Measurements from ENCODE around the gene RNF166.

DNA sequence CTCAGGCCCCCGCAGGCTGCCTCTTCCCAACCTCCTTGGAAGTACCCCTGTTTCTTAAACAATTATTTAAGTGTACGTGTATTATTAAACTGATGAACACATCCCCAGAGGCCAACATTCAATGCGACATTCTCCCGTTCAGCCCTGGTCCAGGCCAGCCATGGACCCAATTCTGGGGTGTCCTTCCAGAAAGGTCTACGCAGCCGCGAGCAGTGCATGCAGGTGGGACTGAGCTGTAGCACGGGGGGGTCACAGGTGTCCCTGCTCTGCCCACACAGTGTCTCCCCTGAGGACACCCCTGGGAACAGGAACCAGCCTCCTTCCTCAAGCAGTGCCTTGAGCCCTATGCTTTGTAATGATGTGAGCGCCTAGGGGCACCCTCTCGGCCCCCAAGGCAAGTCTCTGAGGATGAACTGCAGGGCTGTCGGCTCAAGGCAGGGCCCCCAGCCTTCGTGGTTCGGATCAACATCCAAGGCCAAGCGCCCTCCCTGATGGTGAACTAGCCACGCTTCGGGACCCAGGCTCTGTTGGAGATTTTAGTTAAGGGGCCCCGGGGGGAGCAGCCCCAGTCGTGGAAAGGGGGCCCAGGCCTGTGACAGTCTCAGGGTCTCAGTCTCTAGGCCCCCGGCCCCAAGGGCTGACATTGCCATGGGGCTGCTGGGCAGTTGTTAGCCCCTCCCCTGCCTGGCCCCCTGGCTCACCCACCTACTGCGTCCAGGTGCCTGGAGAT, 2.2 kb downstream of the IL17C start:
- PRO-cap, 3 experiments = no peak in any of the 3 experiments
- RAMPAGE, long total RNA = no peak
- RRBS, 2 experiments = 54 to 59% methylated on average over 3 of the region's 20 CpGs

- PRO-cap, 3 experiments = no peak in any of the 3 experiments
- RAMPAGE, long total RNA = no peak
- RRBS, 2 experiments = 83 to 86% methylated on average over 18 to 25 of the region's 48 CpGs
Observed at GRCh38 chr16:88643253-88643861, 5.0 kb downstream of the IL17C start.

DNA sequence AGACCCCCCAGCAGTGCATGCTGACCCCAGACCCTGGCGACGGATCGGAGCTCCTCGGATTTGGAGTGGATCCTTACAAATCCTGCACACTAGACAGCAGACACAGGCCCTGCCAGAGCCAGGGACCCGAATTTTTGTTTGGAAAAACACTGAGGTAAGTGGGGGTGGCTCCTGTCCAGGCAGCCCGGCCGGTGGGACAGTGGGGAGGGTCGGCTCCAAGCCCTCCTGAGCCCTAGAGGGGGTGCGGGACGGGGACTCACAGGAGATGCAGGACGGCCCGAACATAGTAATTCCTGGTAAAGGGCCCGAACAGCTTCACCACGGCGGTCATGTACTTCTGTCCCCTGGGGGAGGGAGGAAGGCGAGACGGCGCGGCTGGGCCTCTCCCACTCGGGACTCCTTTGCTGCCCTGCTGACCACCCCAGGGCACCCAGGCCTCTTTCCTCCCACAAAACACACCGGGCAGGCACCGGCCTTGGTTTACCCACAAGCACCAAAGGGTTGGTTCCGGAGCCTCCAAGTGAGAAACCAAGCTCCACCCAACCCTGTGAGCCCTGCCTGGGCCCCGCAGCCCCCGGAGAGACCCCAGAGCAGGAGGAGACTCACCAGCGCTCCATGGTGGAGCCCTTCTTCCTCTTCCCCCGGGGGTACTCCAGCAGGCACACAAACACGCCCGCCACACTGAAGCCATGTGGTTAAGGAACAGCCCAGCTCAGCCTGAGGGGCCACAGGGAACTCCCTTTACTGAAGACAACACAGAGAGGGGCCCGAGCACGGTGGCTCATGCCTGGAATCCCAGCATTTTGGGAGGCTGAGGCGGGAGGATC, 4.1 kb downstream of the CYBA start:
- PRO-cap, 3 experiments = no peak in any of the 3 experiments
- RAMPAGE, long total RNA = no peak
- RRBS, 2 experiments = 85 to 87% methylated on average over 5 of the region's 32 CpGs

DNA sequence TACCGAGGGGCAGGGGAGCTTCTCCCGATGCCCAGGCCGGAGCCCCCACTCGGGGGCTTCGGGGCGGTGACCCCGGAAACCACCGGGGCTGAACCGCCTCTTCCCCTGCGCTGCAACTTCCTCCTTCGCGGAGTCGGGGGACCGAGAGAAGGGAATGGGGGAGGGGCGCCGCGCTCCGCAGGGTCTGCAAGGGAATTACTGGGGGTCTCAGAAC, 389 bp downstream of the CYBA start:
- PRO-cap, 3 experiments = no peak in any of the 3 experiments
- RAMPAGE, long total RNA = no peak
- RRBS, 2 experiments = 7 to 8% methylated on average over 4 to 5 of the region's 18 CpGs

GRCh38 chr16:88681687-88682625, 4.4 kb downstream of the SNAI3 start:
- PRO-cap, 3 experiments = peak in 1 of 3 experiments; most common plus-strand start chr16:88682304 (in 1)
- RAMPAGE, long total RNA = no peak
- RRBS, 2 experiments = 20 to 28% methylated on average over 3 of the region's 21 CpGs

- PRO-cap, 3 experiments = peak in 3 of 3 experiments; most common plus-strand start chr16:88706473 (in 1); most common minus-strand start chr16:88706359 (in 2)
- RAMPAGE, long total RNA = no peak
- RRBS, 2 experiments = 2% methylated on average over 71 of the region's 122 CpGs
Observed at GRCh38 chr16:88705635-88706636, at the start of gene RNF166. Gene RNF166 (minus strand): TSS chr16:88706408.

DNA sequence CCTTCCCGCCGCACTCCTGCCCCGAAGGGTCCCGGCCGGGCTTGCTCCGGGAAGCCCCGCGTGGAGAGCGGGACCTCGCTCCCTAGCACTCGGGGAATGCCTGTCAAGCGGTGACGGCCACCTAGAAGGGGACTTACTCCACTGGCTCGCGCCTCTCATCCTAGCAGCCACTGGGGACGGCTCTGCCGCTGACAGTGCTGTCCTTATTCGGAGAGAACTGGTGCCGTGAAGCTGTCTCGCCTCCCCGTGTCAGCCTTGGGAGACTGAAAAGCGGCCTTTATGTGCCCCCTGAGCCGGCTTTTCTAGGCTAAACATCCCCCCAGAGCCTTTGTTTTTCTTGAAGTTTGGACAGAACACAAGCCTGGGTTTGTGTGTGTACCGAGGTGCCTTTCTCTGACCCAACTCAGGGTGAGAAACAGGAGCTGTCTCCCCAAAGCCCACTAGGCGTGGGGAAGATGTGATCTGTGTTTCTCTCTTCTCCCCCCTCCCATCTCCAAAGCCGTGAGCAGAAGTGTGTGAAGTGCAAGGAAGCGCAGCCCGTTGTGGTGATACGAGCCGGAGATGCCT, 417 bp downstream of the CTU2 start:
- PRO-cap, 3 experiments = no peak in any of the 3 experiments
- RAMPAGE, long total RNA = no peak
- RRBS, 2 experiments = 2% methylated on average over 4 of the region's 30 CpGs

- PRO-cap, 3 experiments = no peak in any of the 3 experiments
- RAMPAGE, long total RNA = no peak
- RRBS, 2 experiments = 98% methylated on average over 5 of the region's 49 CpGs; no CpG with 5 or more reads in 1 of the 2 experiments
Observed at GRCh38 chr16:88716480-88717563, 10.5 kb downstream of the CTU2 start.

DNA sequence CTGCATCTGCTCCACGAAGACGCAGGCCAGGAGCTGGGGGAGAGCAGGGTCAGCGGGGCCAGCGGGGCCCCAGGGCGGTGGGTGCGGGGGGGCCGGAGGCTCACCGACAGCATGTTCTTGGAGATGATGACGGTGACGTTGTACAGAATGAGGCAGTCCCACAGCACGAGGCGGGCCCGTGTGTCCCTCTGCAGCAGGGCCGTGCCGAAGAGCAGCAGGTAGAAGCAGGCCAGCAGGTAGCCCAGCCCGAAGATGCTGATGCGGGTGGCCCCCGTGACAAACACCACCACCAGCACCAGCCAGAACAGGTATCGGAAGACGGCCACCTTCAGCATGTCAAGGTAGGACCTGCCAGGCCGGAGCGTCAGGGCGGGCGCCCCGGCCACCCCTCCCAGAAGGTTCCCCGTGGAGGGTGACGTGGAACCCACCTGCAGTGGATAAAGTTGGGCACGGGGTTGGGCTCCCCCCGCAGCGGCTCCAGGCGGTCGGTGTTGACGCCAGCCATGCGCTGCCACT, 20.4 kb downstream of the CTU2 start:
- PRO-cap, 3 experiments = no peak in any of the 3 experiments
- RAMPAGE, long total RNA = no peak
- RRBS, 2 experiments = 70 to 84% methylated on average over 2 of the region's 34 CpGs

GRCh38 chr16:88737375-88737900, 31.1 kb downstream of the CTU2 start:
- PRO-cap, 3 experiments = no peak in any of the 3 experiments
- RAMPAGE, long total RNA = no peak
- RRBS, 2 experiments = 4 to 8% methylated on average over 14 of the region's 36 CpGs

DNA sequence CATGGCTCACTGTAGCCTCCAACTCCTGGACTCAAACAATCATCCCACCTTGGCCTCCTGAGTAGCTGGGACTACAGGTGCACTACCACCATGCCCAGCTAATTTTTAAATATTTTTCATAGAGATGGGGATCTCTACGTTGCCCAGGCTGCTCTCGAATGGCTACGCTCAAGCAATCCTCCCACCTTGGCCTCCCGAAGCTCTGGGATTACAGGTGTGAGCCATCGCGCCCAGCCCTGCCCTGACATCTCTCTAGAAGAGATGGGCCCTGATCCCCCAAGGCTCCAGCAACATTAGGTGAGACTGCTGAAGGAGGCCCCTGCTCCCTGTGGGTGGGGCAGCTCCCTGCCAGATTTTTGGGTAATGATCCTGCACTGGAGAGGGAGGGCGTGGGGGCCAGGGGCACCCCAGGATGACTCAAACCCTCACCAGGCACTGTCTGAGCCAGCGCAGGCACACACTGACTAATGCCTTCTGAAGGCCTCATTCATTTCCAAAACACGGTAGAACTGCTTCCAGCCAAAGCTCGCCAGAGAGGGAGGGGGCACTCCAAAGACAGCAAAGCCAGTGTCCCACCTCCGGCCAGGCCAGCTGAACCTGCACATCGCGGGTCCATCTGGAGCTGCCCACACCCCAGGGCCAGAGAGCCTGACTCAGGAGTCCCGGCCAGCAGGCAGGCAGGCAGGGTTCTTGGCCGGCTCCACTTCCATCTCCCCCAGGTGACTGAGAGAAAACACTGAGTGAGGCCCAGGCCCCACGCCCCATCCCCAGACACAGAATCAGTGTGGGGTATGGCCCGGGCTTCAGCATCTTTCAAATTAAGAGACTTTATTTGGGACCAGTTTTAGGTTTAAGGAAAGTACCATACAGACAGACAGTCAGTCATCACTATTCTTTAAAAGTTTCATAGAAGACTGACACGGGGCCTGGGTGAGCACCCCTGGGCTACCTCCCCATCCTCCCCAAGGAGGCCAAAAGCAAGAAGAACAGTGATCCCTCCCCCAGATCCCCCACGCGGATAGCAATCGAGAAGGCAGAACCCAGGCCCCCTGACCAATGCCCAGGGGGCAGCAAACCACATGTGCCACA, 2.5 kb downstream of the PIEZO1 start:
- PRO-cap, 3 experiments = no peak in any of the 3 experiments
- RAMPAGE, long total RNA = no peak
- RRBS, 2 experiments = 22 to 24% methylated on average over 6 of the region's 21 CpGs

DNA sequence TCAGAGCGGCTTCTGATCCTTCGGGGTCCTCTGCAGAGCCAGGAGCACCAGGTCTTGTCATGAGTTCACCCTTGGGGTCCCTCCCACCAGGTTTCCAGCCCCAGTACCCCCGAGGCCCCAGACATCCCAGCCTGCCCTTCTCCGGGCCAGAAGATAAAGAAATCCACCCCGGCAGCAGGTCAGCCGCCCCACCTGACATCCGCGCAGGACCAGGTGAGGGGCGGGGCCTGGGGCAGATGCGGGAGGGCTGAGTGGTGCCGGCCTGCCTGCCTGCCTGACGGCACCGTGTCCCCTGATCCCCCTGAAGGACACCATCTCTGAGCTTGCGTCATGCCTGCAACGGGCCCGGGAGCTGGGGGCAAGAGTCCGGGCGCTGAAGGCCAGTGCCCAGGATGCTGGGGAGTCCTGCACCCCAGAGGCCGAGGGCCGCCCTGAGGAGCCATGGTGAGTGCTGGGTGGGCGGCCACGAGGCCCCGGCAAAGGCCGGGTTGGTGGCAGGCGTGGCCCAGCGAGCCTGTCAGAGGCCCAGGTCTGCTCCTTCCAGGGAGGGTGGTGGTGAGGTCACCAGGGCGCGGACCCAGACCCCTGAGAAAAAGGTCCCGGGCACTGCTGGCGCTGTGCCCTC, 978 bp downstream of the CDT1 start:
- PRO-cap, 3 experiments = no peak in any of the 3 experiments
- RAMPAGE, long total RNA = no peak
- RRBS, 2 experiments = 14 to 15% methylated on average over 22 of the region's 30 CpGs

DNA sequence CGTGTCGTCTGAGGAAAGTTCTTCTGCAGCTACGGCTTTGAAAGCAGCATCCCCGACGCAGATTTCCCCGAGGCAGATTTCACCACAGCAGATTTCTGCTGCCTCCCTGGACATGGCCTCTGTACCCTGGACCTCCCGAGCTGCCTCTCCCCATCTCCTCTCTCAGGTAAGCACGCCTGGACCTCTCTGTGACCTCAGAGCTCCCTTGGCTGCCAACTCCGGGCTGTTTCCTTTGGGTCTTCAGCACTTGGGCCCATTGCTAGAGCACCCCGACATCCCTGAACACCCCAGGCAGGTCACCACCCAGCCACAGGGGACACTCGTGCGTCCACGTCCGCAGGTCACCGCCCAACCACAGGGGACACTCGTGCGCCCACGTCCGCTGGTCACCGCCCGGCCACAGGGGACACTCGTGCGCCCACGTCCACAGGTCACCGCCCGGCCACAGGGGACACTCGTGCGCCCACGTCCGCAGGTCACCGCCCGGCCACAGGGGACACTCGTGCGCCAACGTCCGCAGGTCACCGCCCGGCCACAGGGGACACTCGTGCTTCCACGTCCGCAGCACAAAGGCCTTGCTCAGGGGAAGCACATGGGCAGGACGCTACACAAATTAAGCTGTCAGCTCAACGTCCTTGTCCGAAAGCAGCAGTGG, 17.8 kb downstream of the GALNS start:
- PRO-cap, 3 experiments = no peak in any of the 3 experiments
- RAMPAGE, long total RNA = no peak
- RRBS, 2 experiments = no CpG with 5 or more reads among the region's 44 CpGs

DNA sequence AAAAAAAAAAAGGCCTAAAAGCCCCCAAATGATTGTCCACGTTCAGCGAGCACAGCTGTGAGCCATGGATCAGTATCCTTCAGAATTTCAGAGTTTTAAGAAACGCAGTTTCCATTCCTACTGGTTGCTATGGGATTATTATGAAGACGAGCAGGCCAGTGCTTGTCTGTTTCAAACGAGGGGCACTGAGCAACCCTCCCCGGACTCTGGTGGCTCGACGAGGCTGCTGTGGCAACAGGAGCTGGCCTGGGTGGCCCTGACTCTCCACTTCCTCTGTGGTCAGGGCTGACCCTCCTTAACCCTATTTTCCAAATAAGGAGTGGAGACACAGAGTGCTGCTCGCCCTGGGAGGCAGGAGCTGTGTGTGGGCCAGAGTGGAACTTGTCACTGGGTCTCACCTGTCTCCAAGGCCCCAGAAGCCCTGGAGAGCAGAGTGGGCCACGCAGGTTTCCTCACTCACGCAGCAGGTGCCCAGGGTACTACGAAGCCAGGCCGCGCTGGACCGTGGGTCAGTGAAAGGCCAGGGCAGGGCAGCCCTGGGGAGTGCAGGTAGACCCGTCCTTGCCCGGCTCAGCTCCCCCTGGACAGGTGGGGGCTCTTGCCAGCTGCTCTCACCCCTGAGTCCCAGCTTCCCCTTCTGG, 3.4 kb downstream of the GALNS start:
- PRO-cap, 3 experiments = no peak in any of the 3 experiments
- RAMPAGE, long total RNA = no peak
- RRBS, 2 experiments = 63 to 89% methylated on average over 1 of the region's 17 CpGs

DNA sequence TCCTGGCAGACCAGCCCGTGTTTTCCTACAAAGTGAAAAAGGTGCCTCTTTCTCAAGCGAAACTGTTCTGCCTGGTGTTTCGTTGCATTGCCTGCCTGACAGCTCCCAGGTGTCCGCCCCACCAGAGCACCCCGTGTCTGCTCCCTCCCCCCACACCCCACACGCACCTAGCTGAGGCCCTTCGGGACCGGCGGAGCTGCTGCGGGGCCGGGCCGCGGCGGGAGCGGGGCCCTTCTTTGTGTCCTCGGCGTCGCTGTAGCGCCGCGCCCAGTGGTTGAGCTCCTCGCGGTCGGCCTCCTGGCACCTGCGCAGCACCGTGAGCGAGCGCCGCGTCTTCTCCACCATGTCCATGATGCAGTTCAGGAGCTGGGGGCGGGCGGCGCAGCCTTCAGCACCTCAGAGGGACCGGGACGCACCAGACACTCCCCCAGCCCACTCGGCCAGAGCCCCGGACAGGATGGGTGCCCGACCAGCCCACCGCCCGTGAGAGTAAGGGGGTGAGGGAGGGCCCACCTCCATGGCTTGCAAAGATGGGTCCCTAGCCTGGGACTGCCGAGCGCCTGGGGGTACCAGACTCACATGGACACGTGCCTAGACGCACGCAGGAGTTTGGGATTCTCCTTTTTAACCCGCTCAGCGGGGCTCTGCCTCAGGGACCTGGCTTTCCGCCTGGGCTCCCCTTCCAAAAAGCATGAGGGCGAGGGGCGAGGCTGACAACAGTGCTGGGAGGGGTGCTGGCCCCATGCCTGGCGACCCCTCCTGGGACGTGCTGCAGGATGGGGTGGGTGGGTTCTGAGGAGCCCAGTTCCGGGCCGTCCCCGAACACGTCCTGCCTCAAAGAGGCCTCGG, 14.9 kb upstream of the PABPN1L start:
- PRO-cap, 3 experiments = no peak in any of the 3 experiments
- RAMPAGE, long total RNA = no peak
- RRBS, 2 experiments = 90 to 91% methylated on average over 4 of the region's 57 CpGs

- PRO-cap, 3 experiments = no peak in any of the 3 experiments
- RAMPAGE, long total RNA = no peak
- RRBS, 2 experiments = 89 to 90% methylated on average over 3 to 7 of the region's 26 CpGs
Observed at GRCh38 chr16:88926850-88927287, 50.1 kb downstream of the CBFA2T3 start.

DNA sequence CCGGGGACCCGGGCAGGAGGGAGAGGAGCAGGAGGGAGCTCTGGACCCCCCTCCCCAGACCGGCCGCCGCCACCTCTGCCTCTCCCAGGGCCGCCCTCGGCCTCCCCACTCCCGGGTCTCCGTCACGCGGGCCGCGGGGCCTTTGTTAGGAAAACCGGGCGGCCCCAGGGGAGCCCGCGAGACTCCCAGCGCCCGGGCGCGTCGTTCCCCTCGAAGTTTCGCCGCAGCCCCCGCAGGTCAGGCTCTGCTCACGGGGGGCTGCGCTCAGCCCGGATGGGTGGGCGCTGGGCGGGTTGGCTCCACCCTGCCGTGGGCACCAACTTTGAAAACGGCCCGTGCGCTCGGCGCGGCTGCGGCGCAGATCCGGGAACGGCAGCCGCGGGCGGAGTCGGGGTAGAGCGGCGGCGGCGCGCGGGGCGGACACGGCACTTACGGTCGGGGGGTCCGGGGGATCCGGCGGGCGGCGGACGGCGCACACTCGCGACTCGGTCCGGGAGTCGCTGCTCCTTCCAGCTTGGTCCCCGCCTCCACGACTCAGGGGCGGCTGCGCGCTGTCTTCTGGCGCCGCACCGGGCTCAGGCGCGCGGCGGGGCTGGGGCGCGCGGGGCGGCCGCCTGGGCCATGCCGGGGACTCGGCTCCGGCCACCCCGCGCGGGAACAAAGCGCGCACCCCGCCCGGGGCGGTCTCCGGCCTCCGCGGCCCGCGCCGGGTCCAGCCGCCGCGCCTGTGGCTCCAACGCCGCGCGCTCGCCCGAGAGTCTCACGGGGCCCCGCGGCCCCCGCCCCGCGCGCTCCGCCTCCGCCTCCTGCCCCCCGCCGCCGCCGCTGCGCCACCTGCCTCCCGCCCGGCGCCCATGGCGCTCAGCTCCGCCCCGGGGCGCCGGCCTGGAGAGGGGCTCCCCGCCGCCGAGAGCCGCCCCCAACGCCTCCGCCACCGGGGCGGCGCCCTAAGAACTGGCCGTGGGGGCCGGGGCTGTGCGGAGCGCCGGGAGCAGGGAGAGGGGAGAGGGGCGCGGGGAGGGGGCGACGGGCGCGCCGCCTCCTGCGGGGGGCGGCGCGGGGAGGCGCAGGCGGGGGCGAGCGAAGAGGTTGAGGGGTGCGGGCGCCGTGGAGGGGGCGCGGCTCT, 36.1 kb downstream of the CBFA2T3 start:
- PRO-cap, 3 experiments = peak in 2 of 3 experiments; most common minus-strand start position 729 of the sequence (in 2)
- RAMPAGE, long total RNA = no peak
- RRBS, 2 experiments = 2% methylated on average over 93 to 100 of the region's 167 CpGs

GRCh38 chr16:88967692-88968984, 8.9 kb downstream of the CBFA2T3 start:
- PRO-cap, 3 experiments = no peak in any of the 3 experiments
- RAMPAGE, long total RNA = no peak
- RRBS, 2 experiments = no CpG with 5 or more reads among the region's 52 CpGs

- PRO-cap, 3 experiments = no peak in any of the 3 experiments
- RAMPAGE, long total RNA = no peak
- RRBS, 2 experiments = 50 to 53% methylated on average over 6 of the region's 22 CpGs
Observed at GRCh38 chr16:88971749-88972310, 5.2 kb downstream of the CBFA2T3 start.

DNA sequence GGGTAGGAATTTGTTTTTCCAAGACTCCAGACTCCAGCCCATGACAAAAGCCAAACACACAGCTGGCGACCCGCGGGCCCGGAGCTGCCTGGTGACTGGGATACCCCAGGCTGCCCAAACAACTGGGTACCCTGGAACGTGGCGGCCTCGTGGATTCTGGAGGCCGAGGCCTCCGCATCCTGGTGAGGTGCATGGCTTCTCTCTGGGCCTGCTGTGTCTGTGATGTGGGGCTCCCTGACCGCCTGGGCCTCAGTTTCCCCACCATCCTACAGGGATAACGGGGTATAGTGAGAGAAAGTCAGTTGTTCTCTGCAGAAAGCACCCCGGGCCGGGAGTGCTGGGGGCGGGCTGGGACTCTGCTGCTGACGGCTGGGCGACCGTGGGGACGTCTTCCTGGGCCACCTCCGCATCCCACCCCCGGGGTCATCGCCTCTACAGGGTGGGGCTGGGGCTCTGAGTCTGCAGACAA, 15.1 kb upstream of the CBFA2T3 start:
- PRO-cap, 3 experiments = no peak in any of the 3 experiments
- RAMPAGE, long total RNA = no peak
- RRBS, 2 experiments = 59 to 72% methylated on average over 6 of the region's 21 CpGs

Data from skeletal muscle tissue (tissue), 7 donors.